Ileum (tissue), 1 donor: ENCODE measurements around the gene NOSTRIN.

- PRO-cap = no peak
Measured at GRCh38 chr2:168430023-168430489, 26.0 kb upstream of the CERS6 start.

DNA sequence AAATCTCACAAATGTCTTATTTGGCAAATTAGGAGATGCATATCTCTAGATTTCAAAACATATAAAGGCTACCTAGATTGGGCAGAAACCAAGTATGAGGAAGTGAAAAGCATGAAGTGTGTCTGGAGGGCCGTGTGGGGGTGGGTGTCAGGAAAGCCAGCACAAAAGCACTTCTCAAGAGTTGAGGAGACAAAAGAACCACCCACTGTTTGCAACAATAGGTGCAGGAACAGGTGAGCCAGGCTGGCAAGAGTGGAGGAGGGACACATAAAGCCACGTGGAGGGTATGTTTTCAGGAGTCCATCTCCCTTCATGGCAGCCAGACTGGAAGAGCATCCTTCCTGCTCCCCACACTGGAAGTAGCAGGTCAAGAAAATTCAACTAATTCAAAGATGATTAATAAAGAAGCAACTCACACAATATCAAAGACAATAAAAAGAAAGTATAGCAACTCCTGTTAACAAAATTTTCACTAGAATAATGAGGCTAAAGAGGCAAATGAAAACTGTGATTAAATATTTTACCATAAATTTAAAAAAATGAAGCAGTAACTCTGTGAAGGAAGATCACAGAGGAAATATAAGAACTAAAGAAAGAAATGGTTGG lies 96.5 kb downstream of the CERS6 start:
- PRO-cap = no peak

DNA sequence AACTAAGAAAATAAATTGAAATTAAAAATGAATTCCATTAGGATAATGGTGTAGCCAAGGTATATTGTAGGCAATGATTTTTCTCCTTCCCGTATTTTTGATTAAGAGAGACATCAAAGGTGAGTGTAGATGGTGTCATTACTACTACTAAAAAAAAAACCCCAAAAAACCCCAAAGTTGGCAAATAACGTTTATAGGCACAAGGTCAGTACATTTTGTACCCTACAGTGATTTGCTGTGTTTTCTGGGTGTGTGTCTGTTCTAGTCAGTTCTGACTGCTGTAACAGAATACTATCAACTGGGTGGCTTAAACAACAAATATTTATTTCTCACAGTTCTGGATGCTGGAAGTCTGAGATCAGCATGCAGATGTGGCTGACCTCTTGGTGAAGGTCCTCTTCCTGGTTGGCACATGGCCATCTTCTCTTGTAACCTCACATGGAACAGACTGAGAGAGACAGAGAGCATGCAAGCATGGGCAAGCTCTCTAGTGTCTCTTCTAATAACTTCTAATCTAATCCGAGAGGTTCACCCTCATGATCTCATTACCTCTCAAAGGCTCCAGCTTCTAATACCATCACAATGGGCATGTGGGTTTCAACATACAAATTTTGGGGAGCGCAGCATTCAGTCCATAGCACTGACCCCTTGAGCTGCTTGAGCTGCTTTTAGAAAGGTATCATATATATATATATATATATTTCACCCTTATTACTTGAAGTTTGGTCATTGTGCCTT lies 103.2 kb downstream of the CERS6 start:
- PRO-cap = no peak

DNA sequence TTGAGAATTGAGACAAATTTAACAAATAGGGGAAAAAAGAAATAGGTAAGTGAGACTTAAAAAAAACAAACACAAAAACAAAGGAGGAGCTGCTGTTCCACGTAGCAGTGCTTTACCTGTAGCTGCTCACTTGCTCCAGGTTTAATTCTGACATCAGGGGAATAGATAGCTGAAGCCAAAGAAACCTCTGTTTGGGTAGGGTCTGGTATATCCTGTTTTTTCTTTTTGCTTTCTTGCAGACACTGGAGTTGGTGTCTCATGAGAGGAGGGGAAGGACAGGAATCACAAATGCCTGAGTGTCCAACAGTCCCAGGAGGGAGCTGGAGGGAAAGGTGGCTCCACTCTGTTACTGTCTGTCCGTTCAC lies 152.4 kb upstream of the NOSTRIN start:
- PRO-cap = unidirectional peak, plus-strand start at position 303 of the sequence

DNA sequence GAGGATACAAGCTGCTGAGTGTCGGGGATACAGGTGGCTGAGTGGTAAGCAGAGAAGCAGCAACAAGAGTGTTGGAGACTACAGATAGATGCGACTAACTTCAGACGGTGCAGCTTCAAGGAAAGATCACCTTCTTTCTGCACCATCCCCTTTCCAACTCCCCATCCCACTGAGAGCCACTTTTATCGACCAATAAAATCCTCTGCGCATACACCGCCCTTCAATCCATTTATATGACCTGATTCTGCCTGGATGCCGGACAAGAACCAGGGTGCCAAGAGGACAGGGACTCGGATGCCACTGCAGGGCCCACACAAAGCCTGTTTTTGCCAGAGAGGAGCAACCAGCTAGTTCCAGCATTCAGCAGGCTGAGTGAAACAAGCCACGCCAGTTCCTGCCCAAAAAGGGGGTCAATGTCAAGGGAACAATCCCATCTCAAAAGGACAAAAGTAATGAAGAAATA lies 22.8 kb upstream of the NOSTRIN start:
- PRO-cap = no peak

DNA sequence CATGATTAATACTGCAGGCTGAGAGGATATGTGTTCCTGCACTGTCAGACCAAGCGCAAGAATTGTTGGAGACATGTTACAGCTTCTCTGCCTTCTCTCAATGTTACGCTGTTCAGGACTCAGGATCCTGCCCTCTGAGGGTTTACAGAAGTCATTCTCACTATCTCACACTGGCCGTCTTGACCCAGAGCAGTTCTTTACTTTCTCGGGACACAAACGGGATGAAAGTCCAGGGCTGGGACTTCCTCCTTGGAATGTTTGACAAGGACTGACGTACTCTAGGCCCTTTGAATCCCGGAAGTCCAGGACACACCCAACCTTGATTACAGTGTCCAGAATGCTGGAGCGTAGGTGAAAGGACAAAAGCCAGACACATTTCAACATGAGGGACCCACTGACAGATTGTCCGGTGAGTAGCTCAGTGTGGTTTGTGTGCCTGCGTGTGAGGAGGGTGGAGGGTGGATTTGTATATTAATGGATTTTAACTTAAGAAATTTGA lies at the start of gene NOSTRIN:
Gene NOSTRIN (plus strand): TSS at position 373 of the 499 bp plus-strand sequence.
- PRO-cap = bidirectional peak, plus-strand start at position 400 of the sequence, minus-strand start at position 169 of the sequence

DNA sequence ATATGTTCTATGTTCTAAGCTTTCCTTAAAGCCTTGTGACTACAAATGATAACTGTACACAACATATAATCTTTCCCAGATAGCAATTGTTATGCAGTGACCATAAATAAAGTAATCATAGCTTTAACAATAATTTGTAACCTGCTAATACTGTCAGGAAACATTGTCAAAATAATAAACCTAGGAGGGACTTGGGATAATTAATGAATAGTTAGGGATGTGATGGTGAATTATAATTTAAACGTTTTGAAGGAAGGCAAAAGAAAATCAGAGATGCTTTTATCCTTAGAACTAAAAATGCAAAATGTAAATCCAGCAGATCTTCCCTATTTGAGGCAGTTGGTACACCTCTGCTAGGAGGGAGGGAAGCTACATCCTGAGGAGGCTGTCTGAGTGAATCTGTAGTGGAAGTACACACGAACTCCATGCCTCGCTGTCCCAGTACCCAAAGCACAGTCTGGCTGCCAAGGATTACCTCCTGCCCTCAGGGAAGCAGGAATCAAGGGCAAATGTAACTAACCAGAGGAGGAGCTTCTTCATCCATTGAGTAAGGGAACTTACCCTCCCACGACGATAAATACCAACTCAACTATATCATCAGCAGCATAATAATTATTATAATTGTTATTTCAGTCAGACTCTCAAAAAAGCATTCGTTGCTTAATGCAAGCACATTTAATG lies 1.9 kb downstream of the DHRS9 start:
- PRO-cap = no peak

GRCh38 chr2:169585657-169586176 lies 1.6 kb downstream of the PPIG start:
- PRO-cap = no peak

- PRO-cap = bidirectional peak, plus-strand start at chr2:169716713, minus-strand start at chr2:169716698
Measured at GRCh38 chr2:169716436-169716891, 17.2 kb upstream of the KLHL23 start.

GRCh38 chr2:169734163-169734545 lies 522 bp downstream of the KLHL23 start:
- PRO-cap = unidirectional peak, plus-strand start at chr2:169734222; bidirectional peak, plus-strand start at chr2:169734290, minus-strand start at chr2:169734285

GRCh38 chr2:169824112-169824745 lies 476 bp downstream of the METTL5 start:
- PRO-cap = no peak

DNA sequence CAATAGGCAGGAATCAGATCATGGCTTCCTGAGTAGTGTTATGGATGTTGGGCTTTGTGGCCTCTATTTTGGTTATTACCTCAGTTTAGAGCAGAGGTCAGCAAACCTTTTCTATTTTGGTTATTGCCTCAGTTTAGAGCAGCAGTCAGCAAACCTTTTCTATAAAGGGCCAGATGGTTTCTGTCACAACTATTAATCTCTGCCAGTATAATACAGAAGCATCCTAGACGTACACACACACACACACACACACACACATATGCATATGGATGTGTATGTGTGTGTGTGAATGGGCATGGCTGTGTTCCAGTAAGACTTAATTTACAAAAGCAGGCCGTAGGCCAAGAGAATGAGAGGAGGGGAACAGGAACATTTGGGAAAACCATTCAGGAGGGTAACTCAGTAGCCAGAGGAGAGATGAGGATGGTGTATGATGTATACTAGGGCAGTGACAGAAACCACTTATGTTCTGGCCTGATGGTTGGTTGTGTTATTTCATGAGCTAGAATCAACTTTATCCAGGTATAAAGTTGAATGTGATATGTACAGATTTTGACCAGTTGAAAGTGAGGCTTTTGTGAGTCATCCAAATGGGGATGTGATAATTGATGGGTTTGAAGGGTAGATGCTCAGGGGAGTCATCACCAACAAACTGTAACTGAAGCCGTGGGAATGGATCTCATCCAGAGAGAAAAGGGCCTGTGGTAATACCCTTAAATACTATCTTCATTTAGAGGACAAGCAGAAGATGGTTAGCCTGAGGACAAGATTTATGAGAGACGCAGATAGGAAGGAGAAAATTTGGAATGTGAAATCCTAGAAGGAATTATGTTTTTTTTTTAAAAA lies 90.8 kb upstream of the MYO3B start:
- PRO-cap = no peak

DNA sequence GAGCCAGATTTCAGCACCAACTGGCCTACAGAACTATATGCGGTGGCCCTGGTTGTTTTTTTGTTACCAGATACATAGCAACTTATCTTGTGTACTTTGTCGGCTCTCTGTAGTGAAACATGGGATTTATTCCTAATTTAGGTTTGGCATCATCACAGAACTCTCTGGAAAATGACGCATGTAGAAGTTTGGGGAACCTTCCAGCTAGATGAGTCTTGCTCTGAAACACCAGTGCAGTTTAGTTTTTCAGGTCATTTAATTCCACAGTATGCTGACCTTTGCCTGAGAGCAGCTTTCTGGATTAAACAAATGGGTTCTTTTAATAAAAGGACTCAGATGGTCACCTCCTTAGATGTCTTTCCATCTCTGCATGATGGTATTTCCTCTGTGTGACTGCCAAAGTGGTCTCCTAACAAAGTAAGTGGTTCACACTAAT lies 39.8 kb downstream of the MYO3B start:
- PRO-cap = no peak

DNA sequence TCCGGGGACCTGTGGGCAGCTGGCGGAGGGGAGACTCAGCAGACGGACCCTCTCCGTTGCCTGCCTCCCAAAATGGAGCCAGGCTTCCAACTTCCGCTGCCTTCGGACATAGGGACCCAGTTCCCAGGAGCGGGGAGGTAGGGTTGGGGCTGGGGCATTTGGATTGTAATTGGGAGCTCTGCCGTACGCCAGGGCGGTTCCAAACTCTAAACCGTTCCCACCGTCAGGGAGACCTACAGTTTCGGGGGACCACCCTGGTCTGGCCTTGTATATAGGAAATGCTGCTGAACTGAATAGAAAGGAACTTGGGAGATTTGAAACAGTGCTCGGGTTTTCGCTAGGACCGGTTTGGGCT lies 2.3 kb downstream of the SP5 start:
- PRO-cap = no peak

- PRO-cap = no peak
Measured at GRCh38 chr2:170822757-170823979, 6.5 kb downstream of the GAD1 start.

- PRO-cap = bidirectional peak, plus-strand start at chr2:170973667, minus-strand start at chr2:170973463; bidirectional peak, plus-strand start at chr2:170974104, minus-strand start at chr2:170974007
Measured at GRCh38 chr2:170973607-170974548, 44.8 kb downstream of the GORASP2 start.

GRCh38 chr2:170986557-170987094 lies 57.6 kb downstream of the GORASP2 start:
- PRO-cap = no peak

DNA sequence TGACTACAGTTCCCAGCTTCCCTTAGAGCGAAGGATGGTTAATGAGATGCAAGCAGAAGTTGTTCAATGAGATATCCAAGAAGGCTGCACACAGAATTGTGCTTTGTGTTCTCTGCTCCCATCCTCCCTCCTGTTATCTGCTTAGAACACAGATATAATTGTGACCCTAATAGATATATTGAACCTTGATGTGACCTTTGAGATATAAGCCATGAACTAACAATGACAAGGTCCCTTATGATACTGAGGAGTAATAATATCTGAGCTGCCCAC lies 109.4 kb downstream of the TLK1 start:
- PRO-cap = no peak

DNA sequence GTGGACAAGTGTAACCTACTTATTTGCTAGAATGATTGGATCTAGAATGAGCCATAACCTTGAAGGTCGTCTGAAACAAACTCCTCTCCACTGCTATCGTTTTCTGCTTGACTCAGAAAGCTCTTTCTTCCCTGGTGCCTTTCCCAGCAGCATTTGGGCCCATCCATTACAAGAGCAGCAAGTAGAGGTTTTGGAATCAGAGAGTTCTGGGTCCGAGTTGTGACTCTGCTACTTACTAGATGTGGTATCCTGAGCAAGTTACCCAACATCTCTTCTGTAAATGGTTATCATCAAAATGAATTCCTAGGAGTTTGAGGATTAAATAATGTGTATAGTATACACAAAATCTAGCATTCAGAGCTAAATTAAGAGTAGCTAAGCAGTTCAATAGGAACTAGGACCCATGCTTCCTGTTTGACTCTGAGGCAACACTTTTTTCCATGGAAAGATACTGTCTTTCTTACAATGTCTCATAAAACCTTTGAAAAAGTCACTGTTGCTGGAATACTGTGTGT lies 115.1 kb downstream of the METTL8 start:
- PRO-cap = no peak

DNA sequence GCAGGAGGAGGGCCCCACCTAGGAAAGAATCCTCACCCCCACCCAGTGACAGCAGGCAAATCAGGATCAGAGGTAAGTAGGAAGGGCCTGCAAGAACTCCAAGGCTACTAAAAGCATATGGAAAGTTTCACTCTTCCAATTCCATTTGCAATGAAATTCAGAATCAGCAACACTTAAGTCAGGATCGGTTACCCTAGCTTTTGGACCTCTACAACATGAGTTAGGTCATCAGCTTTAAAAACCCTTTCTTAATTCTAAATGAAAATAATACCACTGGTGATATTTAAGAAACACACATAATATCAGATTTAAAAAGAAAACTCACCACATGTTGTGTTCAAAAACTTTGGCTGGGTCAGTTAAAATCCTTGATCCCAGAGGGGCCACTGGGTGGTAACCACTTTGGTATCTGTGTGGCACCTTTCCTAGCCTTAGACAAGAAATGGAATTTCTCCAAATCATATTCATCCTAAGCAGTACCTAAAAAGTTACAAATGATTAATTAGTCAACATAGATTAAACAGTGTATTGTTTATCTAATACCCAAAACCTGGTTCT lies 42.0 kb downstream of the METTL8 start:
- PRO-cap = no peak